Thoracic aorta endothelial cell (primary cell): ENCODE measurements around a stretch of chr1.

DNA sequence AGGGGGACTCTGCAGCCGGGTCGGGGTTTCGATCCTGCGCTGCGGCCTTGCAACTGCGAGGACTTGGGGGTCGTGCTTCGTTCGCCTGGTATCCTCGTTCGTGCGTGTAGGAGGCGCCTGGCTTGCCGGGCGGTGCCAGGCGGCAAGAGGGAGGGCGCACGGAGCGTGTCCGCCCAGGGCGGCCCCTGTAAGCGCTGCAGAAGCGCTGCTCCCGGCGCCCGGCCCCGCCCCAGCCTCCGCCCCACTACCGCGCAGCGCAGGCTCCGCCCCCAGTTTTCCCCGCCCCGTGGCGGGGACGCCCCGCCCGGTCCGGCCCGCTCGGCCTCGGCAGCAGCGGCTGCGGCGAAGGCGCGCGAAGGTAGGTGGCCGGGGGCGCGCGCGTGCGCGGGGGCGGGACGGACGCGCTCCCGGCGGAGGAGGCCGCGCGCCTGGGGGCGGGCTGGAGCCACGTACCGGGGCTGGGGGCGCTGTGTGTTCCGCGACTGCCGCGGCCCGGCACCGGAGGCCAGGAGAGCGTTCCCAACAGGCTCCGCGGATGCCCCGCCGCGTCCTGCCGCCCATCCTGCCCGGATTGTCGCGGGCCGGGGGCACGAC lies 7.9 kb upstream of the CROCC start:
- CAGE, long polyA plus RNA, result no peak

DNA sequence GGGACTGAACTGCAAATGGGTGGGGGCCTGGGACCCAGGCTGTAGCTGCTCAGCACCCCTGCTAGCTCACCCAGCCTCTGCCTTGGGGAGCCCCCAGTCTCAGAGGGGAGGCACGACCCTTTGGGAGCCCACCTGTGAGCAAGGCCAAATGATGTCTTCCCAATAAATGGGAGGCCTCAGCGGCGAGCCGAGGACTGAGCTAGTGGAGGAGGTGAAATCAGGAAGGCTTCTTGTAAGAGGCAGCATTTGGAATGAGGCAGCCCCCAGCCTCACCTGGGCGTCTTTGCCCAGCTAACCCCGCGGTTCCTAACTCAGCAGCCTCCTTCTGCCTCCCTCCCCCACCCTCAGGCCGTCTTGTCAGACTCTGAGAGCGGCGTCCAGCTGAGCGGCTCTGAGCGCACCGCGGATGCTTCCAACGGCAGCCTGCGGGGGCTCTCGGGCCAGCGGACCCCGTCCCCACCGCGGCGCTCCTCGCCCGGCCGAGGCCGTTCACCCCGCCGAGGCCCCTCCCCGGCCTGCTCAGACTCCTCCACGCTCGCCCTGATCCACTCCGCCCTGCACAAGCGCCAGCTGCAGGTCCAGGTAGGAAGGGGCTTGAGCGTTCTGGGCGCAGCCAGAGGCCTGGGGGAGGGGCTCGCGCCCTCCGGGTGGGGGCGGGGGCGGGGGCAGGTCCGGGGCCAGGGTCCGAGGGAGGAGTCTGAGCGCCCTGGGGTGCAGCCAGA lies 17.0 kb downstream of the CROCC start:
- CAGE, long polyA plus RNA, result no peak

DNA sequence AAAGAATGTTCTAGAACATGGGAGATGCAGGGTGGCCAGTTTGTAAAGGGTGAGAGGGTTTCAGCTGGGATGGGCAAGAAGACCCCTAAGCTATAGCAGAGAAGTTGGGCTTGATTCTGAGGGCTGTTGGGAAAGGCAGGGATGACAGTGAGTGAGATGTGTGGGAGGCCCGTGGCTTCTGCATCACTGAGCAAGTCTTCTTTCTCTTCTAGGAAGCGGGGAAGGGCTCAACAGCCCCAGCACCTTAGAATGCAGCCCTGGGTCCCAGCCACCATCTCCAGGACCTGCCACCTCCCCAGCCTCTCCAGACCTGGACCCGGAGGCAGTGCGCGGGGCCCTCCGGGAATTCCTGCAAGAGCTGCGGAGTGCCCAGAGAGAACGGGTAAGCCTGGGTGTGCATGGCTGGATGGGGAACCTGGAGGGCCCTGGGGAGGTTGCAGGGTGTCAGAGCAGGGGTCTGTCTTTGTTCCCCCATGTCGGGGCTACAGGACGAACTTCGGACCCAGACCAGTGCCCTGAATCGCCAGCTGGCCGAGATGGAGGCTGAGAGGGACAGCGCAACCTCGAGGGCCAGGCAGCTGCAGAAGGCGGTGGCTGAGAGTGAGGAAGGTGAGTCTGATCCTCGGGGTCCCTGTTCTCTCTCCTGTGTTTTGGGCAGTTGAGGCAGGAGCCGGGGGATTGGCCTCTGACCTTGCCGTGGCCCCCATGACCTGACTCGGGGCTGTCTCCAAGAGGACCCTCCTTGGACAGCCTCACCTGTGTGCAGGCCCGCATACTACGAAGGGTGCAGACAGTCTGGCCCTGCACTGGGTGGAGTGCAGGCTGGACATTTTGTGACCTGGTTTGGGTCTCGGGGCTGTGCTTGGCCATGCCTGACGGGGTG lies 14.7 kb downstream of the MFAP2 start:
- CAGE, long polyA plus RNA, result no peak

DNA sequence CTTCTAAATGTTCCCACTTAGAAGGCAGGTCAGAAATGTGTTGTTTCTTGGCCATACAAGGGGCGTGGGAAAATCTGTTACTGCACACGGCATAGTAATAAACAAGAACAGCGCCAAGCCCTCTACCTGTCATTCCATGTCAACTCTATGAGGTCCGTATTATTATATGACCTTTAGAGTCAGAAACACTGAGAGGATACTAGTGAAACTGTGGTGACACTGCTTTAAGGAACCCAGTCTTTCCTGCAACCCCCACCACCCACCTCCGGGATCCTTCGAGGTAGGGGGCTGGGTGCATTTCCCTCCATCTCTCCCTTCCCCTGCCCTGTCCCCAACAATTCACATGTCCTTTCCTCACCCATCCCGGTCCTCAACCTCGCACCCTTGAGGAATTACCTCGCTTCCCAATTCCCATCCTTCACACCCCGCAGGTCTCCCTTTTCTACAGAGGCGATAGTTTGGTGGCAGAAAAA lies 664 bp downstream of the SDHB start:
- CAGE, long polyA plus RNA, result no peak

DNA sequence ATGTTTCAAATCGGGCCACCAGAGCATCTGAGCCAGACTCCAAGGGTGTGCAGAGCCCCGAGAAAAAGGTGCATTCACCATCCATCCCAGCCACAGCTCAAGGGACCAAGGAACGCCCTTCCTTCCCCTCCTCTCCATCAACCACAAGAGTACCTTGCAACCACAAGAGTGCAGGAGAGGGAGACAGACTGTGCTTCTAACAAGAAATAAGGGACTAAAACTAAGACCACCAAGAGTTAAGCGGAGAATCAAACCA lies 28.6 kb downstream of the RCC2 start:
- CAGE, long polyA plus RNA, result no peak

DNA sequence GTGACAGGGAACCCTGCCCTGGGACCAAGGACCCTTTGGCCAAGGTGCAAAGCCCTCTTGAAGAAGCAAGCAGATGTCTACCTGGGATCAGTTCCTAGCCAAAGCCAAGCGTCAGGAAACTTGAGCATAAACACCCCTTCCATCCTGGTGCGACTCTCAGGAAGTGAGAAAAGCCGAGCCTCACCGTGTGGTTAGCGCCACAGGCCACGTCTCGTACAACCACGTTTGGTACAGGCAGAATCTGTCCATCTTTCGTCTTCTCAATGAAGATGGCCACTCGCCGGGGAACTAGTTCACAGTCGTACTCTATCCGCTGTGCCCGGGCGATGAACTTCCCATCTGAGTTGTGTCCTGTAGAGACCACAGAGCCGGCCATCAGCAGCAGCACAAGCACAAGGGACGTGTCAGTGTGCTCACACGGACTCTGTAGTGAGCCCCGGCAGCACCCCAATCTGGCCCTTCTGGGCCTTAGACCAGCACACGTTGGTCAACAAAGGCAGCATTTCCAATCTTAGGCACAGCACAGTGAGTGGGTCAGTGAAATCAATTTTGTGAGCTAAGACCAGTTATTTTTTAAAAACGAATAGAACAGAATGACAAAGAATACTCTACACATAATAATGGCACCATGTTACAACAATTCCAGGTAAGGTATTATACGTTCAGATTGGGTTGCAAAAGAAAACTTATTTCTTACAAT lies 23.0 kb downstream of the RCC2 start:
- CAGE, long polyA plus RNA, result no peak

- CAGE, long polyA plus RNA, result no peak
Observed at GRCh38 chr1:17516563-17517269, 22.8 kb upstream of the ARHGEF10L start.

- CAGE, long polyA plus RNA, result no peak
Observed at GRCh38 chr1:17519797-17520570, 19.5 kb upstream of the ARHGEF10L start.

DNA sequence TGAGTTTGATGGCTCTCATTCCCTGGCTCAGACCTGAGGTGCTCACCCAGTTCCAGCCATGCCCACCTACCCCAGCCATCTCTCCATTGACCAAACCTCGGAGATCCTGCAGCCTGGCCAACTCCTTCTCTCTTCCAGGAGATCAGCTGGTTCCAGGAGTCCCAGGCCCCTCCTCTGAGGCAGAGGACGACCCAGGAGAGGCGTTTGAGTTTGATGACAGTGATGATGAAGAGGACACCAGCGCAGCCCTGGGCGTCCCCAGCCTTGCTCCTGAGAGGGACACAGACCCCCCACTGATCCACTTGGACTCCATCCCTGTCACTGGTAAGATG lies 47.8 kb downstream of the ARHGEF10L start:
- CAGE, long polyA plus RNA, result no peak

DNA sequence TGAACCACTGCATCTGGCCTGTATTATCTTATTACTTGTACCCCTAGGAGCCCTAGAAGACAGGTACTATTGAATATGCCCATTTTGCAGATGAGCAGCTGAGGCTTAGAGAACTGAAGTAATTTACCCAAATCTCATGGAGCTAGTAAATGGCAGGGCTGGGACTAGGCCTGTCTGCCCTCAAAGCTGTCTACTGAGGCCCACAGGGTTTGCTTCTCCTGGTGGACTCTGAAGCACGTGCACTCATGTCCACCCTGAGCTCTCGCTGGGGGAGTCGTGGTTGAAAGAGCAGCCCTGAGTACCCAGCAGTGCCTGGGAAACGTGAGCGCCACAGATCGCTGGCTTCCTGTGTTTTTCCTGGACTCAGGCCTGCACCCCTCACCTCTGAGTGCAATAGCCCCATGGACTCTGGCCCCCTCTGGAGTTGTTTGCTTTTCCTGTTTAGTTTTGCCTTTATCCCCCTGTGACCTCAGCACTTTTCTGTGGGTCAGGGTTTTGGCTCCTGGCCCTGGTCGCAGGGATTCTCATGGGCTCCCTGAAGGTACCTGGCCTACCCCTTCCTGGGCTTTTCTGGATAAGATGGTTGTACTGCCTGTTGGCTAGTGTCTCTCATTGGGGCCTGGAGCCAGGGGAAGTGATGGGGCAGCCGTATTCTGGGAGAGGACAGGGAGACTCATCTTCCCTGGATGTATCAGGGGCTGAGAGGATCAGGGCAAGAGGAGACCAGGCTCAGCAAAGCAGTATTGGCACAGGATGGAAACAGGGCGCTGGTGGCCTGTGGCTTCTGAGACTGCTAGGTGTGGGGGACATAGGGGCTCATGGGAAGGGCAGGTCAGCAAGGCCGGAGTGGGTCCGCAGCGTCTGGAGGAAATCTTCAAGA lies 52.6 kb downstream of the ARHGEF10L start:
- CAGE, long polyA plus RNA, result no peak

GRCh38 chr1:17624715-17625546 lies 85.4 kb downstream of the ARHGEF10L start:
- CAGE, long polyA plus RNA, result no peak

DNA sequence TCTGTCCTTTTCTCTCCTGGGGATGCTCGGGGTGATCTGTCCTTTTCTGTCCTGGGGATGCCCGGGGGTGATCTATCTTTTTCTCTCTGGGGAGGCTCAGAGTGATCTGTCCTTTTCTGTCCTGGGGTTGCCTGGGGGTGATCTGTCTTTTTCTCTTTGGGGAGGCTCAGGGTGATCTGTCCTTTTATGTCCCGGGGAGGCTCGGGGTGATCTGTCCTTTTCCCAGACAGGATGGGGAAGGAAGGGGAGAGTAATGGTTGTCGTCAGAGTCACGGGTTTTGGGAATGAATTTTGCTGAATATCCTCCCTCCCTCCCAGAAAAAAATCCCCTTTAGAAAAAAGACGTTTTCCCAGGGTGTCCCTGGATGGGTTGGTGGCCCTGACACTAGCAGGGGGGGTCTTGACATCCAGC lies 91.5 kb downstream of the ARHGEF10L start:
- CAGE, long polyA plus RNA, result no peak

DNA sequence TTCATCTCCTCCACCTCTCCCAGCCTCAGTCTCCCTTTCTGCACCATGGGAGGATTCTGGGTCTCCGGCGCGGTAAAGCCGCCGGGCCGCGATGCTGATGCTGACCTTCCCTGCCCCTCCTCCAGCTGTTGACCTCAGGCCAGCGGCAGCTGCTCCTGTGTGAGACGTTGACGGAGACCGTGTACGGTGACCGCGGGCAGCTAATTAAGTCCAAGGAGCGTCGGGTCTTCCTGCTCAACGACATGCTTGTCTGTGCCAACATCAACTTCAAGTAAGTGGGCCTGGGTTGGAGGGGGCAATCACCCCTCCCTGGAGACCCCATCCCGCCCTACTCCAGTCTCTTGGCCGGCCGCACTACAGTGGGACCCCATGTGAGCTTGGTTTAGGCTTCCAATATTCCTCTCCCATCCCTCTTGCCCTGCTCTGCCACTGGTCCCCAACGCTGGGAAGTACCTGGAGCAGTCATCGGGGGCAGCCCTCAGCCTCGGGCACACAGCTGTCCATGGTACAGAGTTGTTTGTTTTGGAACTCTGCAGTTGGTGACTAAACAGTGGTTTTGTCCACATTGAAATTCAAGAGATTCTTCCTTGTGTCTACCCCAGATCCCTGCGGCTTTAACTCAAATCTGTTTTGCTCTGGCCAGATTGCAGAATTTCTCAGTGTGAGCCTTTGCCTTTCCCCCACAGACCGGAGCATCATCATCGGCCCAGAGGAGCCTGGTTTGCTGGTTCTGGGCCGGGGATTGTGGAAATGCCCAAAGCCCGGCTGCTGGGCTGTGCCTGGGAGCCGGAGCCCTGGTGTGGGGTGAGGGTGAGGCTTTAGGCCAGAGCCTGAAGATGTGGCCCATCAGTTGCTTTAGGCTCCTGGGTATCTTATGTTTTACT lies 92.9 kb downstream of the ARHGEF10L start:
- CAGE, long polyA plus RNA, result no peak

- CAGE, long polyA plus RNA, result no peak
Observed at GRCh38 chr1:17635629-17636202, 96.2 kb downstream of the ARHGEF10L start.

- CAGE, long polyA plus RNA, result no peak
Observed at GRCh38 chr1:17708552-17708776, 46.7 kb upstream of the ACTL8 start.

- CAGE, long polyA plus RNA, result no peak
Observed at GRCh38 chr1:18385127-18385887, 95.4 kb upstream of the KLHDC7A start.

GRCh38 chr1:18639307-18639729 lies 8.7 kb downstream of the PAX7 start:
- CAGE, long polyA plus RNA, result no peak

DNA sequence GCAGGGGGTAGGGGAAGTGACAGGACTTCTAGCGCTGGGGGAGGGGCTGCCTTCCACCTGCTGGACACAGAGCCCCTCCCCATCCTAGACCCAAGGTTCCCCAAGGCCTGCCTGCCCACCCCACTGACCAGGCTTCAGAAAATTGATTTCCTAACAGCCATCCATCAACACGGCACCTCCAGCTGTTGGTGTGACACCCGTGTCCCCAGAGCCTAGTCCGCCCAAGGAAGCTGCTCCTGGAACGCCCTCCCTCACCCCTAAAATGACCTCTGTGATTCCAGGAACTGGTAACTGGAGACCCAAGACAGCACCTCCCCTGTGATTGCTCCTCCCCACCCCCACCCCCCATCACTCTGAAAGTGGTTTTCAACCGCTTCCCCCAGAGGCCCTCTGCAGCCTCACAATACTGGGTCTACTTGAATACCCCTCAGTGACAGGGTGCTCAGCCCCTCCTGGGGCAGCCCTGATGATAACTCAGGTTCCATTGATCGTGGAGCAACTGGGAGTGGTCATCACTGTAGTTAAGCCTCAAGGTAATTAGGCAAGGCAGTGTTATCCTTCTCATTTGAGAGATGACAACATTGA lies 52.1 kb downstream of the TAS1R2 start:
- CAGE, long polyA plus RNA, result no peak

DNA sequence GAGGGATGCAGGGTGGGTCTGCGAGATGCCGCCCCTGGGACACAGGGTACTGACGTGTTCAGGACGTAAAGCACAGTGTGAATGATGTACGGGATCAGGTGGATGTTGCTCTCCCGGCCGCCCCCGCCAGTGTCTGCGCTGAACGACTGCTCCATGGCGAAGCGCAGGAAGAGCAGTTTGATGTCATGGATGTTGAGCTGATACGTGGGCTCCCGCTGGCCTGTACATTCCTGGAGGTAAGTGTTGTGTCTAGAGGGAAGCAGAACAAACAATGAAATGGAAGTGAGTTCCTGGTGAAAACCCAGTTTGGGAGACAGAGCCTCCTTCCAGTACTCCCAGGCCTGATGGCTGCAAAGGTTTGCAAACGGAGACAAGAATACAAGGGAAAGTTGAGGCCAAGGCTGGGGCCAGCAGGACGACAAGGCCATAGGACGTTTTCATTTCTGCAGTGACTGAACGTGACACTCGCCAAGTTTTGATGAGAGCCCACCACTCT lies 125.6 kb downstream of the UBR4 start:
- CAGE, long polyA plus RNA, result no peak

DNA sequence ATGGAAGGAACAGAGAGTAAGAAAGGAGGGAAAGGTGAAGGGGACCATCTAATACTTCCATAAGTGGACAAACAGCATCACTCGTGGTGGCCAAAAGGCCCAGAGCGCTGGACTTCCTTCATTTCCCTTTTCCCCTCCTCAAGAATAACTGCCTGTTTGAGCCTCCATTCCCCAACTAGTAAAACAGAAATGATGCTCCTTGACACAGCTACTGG lies 111.2 kb downstream of the UBR4 start:
- CAGE, long polyA plus RNA, result no peak